ENCODE results near the genes FCER2 and CLEC4M.

GRCh38 chr19:7519054-7519793 lies 3.2 kb upstream of the MCOLN1 start:
- PRO-cap, result no peak

- PRO-cap, result no peak
Observed at GRCh38 chr19:7605832-7606655, 10.4 kb downstream of the CAMSAP3 start.

GRCh38 chr19:7628787-7629360 lies 471 bp downstream of the XAB2 start:
- PRO-cap, result no peak

- PRO-cap, result unidirectional peak, minus-strand start at chr19:7637721
Observed at GRCh38 chr19:7637309-7638234, 662 bp downstream of the STXBP2 start.

DNA sequence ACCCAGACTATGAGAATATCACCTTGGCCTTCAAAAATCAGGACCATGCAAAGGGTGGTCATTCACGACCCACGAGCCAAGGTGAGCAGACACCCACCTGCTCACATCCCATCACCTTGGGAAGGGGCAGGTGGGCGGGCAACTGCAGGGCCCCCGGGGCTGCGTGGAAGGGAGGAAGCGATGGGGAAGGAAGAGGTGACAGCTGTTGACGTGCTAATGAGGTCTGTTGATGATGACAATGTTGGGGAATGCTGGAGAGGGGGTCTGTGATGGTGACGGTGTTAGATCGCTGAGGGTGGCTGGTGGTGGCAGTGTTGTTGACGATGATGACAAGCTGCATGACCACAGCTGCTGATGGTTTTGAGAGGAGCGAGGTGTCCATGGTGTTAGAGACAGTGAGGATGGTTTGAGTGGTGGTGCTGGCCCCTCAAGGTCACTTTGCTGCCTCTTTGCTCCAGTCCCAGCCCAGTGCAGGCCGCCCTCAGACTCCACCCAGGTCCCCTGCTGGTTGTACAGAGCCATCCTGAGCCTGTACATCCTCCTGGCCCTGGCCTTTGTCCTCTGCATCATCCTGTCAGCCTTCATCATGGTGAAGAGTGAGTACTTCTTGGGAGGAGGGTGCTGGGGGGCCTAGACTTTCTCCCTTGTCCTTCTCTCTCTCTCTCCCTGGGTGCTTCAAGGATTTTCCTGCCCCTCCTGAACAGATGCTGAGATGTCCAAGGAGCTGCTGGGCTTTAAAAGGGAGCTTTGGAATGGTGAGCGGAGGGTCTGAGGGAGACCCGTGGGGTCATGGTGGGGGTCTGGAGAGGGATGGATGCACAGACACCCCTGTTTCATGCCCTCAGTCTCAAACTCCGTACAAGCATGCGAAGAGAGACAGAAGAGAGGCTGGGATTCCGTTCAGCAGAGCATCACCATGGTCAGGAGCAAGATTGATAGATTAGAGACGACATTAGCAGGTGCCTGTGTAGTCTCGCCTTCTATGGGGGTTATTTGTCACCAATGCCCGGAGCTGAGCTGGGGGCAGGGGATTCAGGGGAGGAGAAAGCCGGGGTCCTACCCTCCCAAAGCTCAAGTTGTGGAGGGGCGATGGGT lies 1.1 kb downstream of the MCEMP1 start:
- PRO-cap, result no peak

DNA sequence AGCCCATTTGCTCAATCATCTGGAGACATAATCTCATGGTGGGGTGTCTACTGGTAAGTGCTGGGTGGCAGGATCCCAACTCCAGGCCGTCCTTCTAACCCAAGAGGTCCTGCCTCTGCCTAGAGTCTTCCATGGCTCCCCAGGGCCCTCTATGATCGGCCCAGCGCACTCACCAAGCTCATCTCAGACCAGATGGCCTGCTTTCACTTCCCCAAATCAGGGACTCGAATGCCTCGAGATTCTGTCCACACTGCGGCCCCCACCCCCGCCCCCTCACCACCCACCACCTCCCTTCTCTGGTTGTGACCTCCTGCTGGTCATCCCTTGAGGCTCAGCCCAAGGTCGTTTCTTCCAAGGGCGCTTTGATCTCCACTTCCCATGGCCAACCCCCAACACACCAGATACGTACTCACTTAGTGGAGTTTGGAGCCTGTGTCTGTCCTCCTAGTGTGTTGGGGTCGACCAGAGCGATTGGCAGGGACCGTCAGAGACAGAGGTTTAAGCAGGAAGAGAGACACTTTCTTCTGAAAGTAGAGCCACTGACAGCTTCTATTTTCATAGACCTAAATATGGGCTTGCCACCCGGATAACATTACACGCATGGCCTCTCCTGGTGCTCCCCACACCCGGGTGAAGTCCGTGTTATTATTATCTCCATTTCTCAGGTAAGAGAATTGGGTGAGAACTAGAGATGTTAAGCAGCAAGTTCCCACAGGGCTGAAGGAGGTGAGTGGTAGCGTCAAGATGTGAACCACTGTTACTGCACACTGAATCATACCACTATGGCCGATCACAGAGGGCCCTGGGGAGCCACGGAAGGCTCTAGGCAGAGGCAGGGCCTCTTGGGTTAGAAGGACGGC lies at the start of gene FCER2:
Gene FCER2, minus strand, starts transcription at position 526 of the 860 bp plus-strand sequence.
- PRO-cap, result bidirectional peak, plus-strand start at position 668 of the sequence, minus-strand start at position 473 of the sequence

- PRO-cap, result no peak
Observed at GRCh38 chr19:7762908-7763483, at the start of gene CLEC4M. CLEC4M (plus strand) TSS chr19:7763243.

DNA sequence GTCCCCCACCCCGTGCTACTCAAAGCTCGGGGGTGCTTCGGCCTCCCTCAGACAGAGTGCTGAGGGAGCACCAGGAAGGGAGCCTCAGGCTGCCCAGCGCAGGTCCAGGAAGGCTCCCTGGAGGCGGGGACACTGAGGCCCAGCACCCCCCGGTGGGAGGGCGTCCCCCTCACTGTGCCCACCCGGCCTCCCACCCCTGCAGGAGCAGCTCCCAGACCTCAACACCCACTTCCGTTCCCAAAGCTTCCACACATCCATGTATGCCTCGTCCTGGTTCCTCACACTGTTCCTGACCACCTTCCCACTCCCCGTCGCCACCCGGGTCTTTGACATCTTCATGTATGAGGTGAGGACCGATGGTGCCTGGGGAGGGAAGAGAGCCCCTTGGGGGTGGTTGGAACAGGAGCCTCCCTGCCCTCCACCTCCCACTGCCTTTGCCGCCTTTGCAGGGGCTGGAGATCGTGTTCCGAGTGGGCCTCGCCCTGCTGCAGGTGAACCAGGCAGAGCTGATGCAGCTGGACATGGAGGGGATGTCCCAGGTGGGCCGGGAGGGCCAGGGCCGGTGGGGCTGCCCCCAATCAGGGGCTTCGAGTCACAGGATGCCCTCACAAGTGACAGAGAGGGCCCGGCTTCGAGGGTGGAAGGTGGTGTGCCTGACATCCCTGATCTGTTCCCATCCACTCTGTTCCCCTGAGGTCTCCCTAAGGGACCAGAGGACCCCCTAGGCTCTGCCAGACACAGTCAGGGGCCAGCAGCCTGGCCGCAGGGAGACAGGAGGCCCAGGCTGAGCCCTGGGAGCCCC lies 21.4 kb downstream of the EVI5L start:
- PRO-cap, result no peak

- PRO-cap, result no peak
Observed at GRCh38 chr19:7909831-7910831, 4.5 kb upstream of the TGFBR3L start.

DNA sequence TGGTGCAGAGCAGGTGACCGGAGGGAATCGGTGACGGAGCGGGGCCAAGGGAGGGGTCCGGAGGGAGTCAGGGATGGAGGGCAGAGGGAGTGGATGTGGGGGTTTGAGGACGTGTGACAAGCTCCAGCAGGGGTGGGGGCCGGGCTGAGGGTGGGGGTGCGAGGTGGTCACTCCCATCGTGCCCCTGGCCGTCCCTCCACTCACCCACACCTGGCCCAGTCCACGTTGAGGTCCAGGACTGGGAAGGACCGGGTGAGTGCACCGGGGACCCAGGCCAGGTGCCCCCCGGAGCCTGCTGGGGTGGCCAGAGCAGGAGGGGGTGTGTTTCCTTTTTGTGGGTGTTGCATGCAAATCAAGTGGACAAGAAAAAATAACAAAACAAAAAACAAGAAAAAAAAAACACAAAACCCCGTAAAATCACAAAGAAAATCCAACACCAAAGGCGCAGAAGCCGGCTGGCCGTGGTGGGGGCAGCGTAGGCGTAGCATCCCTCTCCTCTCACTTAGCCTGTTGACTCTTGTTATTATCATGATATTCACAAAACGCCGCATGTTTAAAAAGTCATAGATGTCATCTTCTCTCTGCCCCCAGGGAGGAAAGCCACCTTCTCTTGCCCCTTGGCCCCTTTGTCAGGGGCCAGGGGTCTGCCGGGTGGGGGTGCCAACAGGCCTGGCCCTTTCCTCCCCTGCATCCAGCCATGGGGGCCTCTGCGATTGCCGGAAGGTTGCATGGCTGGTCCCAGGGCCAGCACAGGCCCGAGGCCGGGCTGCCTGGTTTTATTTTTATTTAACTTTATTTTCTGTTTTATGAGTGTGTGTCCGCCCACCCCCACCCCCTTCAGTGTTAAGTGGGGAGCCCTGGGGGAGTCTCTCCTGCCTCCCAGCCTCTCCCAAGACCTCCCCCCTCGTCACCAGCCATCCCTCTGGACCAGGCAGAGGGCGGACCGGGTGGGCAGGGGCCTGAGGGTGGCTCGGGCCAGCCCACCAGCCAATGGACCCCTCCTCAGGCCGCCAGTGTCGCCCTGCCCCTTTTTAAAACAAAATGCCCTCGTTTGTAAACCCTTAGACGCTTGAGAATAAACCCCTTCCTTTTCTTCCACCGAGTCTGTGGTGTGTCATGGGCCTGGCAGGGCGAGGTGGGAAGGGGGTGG lies 874 bp upstream of the TGFBR3L start:
- PRO-cap, result no peak

DNA sequence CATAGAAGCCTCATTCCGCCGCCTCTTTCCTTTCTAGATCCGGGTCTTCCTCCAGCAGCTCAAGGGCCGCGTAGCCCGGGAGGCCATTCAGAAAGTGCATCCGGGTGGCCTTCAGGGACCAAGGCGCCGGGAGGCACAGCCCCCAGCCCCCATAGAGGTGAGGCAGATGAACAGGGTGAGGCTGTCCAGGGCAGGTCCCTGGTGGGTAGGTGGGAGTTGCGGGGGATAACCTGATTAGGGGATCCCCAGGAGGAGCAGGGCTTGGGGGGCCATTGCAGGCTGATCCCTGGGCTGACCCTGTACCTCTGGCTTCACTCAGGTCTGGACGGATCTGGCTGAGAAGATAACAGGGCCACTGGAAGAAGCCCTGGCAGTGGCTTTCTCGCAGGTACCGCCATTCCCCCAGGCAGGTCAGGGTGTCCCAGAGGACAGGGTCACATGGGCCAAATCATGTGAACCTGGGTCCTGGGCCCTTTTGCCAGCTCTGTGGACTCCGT lies 1.3 kb downstream of the SNAPC2 start:
- PRO-cap, result no peak

- PRO-cap, result no peak
Observed at GRCh38 chr19:7934793-7935417, 8.6 kb downstream of the TIMM44 start.

DNA sequence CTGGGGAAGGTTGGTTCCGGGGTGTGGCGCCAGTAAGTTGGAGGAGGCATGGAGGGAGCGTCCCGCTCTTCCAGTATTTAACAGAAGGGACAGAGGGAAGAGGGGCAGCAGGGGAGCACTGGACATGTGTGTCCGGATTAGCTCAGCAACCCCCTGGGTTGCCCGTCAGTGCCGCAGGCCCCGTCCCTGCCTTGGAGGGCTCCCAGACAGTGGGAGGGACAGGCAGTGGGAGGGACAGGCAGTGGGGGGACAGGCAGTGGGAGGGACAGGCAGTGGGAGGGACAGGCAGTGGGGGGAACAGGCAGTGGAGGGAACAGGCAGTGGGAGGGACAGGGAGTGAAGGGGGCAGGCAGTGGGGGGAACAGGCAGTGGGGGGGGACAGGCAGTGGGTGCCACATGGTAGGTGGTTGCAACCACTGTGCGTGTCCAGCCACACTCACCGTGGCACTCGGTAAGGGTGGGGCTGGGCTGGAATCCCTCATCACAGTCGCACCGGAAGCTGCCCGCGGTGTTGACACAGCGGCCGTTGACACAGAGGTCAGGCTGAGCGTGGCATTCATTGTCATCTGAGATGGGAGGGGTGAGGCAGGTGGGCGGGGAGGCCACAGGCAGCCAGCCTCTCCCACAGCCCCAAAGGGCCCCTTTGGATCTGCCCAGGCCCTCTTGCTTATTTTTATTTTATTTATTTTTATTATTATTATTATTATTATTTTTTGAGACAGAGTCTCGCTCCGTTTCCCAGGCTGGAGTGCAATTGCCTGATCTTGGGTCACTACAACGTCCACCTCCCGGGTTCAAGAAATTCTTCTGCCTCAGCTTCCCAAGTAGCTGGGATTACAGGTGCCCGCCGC lies 33.4 kb downstream of the CCL25 start:
- PRO-cap, result no peak

GRCh38 chr19:8148477-8148924 lies 891 bp downstream of the FBN3 start:
- PRO-cap, result no peak

GRCh38 chr19:8195239-8195583 lies 14.0 kb upstream of the CERS4 start:
- PRO-cap, result no peak

DNA sequence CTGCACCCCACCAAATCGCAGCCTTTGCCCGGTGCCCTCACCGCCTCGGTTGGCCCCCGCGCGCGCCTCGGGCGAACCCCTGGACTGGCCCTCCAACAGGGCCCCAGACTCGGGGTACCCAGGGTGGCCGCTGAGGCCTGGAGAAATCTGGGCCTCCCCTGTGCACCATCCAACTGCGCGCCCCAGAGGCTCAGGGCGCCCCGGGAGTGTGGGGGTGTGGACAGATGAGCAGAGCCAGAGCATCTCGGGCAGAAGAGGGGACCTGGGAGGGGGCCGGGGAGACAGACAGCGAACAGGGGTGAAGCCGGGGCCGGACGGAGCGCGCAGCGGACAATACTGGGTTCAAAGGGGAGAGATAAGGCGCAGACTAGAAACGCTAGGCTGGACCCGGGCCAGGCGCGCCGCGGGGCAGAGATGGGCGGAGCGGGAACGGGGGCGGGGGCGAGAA lies 515 bp upstream of the CERS4 start:
- PRO-cap, result no peak

DNA sequence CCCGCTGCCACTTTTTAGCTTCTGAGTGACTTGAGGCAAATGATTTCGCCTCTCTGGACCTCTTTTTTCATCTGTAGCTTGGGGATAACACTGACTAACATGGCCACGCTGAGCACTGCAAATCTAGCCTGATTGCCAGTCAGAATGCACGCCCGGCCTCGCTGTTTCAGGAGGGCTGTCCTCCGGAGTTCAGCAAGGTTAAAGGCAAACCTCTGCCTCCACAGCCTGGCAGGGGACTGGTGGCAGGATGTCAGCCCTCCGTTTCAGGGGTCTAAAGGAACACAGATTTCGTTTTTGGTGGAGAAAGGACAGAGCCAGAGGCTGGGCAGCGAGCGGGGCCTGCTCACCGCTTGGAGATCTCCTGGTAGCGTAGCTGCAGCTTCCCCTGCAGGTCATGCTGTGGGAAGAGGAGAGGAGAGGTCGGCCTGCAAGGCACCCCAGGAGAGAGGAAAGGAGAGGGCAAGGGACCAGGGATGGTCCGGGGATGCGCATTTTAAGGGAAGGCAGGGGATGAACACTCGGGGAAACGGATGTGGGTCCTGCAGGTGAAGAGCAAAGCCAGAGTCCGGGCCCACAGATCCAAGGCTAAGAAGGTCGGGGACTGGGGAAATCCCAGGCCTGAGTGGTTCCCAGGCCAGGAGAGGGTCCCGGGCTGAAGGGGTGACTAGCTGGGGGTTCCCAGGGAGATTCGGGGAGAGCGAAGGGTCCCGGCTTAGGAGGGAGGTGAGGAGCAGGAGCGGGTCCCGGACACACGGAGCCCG lies 485 bp downstream of the NDUFA7 start:
- PRO-cap, result no peak

DNA sequence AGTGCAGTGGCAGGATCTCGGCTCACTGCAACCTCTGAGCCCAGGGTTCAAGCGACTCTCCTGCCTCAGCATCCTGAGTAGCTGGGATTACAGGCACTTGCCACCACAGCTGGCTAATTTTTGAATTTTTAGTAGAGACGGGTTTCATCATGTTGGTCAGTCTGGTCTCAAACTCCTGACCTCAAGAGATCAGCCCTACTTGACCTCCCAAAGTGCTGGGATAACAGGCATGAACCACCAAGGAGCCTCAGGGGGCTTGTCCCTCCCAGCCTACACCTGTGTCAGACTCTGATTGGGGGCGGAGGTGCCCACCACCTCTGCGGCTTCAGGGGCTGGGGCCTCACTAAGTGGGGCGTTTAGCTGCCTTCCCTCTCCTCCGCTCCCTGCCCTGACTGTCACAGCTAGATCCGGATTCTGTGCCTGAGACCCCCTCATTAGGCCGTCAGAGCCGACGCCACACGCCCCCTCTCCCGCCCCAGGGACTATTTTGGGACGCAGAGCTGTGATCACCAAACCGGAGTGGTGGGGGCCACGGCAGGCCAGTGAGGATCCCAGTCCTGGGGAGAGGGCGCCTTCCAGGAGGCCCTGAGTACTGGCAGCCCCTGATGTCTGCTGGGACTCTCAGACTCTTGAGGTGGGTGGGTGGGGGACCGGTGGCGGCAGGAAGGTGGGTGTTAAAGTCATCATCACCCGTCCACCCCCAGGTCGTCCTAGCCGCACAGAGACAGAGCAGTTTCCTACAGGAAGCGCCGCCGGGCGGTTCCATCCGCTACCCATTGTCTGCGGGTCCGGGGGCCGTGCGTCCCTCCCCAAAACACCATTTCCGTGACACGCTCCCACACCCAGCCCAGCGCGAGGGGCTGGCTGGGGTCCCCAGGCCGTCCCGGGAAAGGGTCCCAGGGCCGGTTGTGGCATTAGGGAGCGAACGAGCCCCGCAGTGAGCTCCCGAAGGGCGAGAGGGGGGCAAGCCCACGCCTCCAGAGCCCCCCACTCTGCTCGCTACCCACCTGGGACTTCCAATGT lies 707 bp downstream of the KANK3 start:
- PRO-cap, result bidirectional peak, plus-strand start at position 876 of the sequence, minus-strand start at position 739 of the sequence

DNA sequence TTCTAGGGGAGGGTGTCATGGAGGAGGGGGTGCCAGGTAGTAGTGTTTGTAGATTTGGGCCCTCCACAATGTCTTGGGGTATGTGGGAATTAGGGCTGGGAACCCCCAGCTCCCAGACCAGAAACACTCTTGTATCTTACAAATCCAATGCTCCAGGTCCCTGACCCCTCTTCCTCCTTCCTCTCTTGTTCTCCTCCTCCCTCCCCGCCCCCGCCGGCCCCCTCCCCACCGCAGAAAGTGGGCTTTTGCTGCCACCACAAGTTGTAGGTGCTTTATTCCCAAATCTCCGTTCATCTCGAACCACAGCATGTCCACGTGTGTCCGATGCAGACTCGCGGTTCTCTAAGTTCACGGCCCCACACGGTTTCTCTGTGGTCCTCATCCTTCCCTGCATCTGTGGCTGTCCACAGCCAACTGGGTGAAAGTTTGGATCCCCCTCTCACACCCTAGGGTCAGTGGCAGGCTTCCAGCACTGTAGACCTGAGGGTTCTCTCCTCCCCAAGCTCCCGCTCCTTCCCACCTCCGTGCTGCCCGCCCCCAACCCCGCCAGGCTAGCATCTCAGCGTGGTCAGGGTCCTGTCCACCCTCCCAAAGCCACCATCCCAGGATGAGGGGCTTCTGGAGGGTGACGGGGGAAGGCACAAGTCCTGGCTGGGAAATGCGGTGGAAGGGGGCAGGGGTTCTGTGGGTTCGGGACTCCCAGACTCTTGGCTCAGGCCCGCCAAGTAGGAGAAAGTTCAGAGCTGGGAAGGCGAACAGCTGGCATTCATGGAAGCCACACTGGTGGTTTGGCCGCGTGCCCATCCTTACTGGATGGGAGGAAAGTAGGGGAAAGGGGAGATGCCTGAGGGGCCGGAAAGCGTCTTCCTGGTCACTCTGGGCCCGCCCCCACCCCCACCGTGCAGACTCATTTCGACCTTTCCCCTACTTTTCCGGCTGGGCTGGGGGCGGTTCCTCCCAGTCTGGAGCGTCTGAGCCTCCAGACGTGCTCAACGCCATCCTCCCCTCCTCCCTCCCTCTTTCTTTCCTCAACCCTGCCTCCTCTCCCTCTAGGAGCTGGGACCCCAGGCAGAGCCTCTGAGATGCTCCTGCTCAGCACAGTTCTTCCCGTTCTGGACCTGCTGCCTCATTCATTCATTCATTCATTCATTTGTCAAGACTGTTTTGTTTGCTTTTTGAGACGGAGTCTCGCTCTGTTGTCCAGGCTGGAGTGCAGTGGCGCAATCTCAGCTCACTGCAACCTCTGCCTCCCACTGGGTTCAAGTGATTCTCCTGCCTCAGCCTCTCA lies 3.2 kb downstream of the ANGPTL4 start:
- PRO-cap, result no peak

DNA sequence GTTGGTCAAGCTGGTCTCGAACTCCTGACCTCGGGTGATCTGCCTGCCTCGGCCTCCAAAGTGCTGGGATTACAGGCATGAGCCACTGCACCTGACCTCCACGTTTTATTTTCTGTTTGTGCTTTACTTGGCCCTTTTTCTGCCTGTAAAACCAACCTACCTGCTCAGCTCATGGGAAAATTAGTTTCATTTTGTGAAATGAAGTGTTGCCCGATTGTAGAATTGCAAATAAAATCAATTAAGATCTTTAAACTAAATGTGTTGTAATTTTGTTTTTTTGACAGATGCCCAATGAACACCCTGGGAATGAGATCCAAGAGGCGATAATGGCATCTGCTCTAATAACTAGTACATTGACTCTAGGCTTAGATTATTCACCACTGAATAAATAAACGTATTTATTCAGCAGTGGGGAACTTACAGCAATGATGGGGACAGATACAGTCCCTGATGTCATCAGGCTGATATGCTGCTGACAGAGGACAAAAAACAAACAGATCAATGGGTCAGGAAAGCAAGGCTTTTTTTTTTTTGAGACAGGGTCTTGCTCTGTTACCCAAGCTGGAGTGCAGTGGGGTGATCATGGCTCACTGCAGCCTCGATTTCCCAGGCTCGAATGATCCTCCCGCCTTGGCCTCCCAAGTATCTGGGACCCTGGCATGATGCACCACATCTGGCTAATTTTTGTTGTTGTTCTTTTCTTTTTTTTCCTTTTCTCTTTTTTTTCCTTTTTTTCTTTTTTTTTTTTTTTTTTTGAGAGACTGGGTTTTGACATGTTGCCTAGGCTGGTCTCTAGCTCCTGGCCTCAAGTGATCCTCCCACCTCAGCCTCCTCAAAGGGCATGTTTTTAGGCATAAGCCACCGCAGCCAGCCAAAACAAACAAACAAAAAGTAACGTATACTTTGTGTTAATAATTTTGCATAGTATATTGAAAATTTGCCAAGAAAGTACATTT lies 2.0 kb upstream of the RAB11B start:
- PRO-cap, result no peak

All from vermiform appendix (tissue), 1 donor.